Temporal lobe (tissue), 2 donors: Measurements from ENCODE around the genes IL5RA and SETMAR.

DNA sequence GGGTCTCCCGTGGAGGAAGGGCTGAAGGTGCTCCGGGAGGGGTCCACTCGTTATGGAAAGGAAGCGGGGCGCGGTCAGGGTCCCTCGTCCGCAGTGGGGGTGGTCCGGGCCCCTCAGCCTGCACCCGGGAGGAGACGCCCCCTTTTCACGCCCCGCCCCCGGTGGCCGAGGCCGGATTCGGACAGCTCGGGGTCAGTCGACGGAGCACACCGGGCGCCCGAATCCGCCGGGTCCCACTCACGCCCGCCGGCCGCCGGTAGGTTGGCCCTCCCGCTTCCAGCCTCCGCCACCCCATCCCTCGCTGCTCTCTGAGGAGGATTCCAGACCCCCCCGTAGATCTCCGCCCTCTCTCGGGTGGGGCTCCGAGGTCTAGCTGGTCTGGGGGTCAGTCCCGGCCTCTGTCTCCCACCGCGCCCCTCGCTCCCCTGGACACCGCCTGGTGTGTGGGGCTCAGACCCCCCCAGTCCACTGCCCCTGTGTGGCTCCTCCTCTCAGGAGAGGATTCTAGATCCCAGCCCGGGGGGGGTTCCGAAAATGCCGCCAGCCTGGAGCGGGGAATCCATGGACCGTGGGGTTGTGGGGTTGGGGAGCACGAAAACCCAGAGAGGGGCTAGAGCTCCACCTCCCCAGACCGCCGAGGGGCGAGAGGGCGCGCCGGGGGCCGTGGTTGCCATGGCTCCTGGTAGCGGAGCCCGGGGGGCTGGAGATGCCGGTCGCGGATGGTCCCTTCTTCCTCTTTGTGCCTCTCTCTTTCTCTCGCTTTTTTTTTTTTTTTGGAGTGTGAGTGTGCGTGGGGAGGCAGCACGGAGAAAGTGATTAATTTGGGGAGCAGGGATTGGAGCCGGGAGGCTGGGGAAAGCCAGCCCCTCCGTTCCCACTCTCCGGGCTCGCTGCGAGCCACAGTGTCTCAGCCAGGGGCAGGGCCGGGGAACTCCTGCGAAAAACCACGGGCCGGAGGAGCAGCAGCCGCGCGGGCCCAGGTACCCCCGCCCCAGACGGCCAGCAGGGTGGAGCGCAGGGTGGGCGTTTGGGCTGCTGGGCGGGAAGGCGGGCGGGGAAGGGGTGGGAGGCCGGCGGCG, 889 bp downstream of the CHL1 start:
- RAMPAGE, long total RNA, result start-site peak on the plus strand centred at position 29 of the sequence, 347 bp wide, 313 and 445 reads in 2 replicates; start-site peak on the plus strand centred at position 680 of the sequence, 33 bp wide, 47 and 64 reads in 2 replicates; start-site peak on the plus strand centred at position 849 of the sequence, 136 bp wide, 356 and 118 reads in 2 replicates

GRCh38 chr3:212452-212942, 15.9 kb downstream of the CHL1 start:
- RAMPAGE, long total RNA, result no peak

DNA sequence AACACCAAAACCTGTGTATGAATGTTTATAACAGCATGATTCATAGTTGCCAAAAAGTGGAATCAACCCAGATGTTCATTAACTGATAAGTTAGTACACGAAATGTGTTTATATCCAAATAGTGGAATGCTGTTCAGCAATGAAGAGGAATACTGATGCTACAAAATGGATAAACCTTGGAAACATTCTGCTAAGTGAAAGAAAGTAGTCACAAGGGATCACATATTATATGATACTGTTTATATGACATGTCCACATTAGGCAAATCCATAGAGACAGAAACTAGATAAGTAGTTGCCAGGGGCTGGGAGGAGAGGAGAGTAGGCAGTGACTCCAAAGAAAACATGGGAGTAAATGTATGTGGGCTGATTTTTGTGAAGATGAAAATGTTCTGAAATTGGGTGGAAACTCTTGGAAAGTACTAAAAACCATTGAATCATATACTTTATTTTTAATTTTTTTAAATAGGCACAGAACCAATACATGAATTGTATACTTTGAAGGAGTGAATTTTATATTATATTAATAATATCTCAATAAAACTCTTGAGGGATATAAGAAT, 123.5 kb downstream of the CNTN4 start:
- RAMPAGE, long total RNA, result no peak

GRCh38 chr3:2872924-2873225, 237.3 kb downstream of the IL5RA start:
- RAMPAGE, long total RNA, result no peak

DNA sequence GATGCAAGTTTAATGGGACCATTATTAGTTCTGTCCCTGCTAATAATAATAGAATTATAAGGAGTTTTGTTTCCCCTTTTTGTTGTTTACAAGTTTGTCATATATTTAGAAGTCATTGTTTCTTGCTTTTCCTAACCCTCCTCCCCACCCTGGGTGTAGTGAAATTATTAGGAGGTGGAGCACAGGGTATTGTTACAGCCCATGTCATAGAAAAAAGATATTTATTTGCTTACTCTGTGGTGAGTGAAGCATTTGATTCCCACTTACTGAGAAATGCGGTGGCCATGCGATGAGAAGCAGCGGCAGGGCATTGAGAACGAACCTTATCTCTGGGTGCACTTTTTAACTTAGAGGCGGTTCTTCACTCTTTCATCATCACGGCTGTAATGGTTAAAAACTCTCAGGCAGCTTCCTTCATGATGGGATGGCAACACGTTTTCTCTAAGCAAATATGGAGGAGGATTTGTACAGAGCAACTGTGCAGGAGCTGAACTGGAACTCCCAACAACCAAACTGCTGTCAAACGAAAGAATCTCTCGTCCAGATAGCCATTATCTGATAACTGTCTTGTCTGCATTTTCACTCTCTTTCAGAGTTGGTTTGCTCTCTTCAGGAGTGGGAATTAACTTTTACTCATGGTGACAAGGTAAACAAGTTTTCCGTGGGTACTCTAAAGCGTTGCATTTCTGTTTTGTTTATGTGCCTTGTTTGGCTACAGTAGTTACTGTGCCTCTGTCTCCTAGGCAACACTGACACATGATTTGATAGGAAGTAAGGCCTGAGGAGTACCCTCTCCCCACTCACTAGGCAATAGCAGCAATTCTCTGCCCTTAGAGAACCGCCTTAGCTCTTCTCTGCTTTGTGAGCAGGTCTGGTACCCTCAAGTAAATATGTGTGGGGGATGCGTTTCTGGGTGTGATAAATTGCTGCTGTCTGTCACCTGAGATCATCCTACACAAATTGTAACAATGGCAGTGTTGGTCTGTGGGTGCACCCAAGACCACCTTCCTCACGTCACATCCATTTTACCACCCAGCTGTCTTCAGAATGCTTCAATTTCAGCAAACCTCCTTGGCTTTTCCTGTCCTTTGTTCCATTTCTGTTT, at the start of gene IL5RA:
TSS of gene IL5RA (minus strand) at position 697 of the 1,105 bp plus-strand sequence.
- RAMPAGE, long total RNA, result no peak

- RAMPAGE, long total RNA, result no peak
Measured at GRCh38 chr3:3802014-3802636, 2.9 kb downstream of the LRRN1 start.

- RAMPAGE, long total RNA, result no peak
Measured at GRCh38 chr3:4302937-4304172, at the start of gene SETMAR. SETMAR (plus strand) TSS chr3:4303369.

DNA sequence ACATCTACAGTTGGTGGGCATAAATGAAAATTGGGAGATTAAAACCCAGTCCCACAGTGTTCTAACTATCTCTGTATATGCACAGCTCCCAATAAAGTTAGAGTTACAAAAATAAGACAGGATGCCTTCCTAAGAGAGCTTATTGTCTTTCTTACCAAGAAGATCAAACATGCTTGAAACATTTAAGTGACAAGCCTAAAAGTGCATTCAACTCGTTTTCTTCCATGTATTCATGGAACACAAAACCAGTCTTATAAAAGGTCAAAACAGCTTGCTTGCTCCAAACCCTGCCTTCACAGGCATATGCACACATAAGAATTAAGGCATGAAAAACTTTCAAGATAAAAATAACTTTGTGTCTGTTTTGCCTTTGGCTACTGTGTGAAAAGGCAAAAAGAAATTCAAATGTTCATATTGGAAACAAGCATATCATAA, 3.3 kb downstream of the SETMAR start:
- RAMPAGE, long total RNA, result no peak

DNA sequence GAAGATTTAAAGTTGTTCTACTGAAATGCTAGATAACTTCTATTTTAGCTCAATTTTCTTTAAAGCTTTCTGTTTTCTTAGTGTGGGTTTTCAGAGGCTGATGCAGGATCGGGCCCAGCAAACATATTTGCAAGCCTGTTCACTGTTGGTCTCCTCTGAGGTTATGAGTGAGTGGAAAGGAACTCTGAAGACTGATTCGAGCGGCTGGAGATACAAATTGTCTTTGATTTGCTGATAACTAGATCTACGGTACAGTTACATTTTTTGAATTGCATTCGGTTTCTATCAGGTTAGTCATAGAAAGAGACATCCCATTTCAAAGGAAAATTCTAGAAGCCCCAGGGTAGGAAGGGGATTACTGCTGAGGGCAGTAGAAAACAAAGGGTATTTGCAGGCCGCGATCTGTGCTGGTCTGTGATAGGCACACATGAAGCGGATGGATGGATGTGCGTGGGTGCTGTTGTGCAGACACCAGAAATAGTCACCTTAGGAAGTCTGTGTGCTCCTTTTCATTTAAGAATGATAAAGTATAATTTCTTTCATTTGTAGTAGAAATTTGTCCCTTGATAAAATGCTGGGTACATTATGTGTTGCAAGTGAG, 228.4 kb downstream of the ITPR1 start:
- RAMPAGE, long total RNA, result no peak

GRCh38 chr3:4750032-4750700, 229.1 kb upstream of the BHLHE40 start:
- RAMPAGE, long total RNA, result no peak

GRCh38 chr3:4776295-4776953, 202.8 kb upstream of the BHLHE40 start:
- RAMPAGE, long total RNA, result no peak

- RAMPAGE, long total RNA, result no peak
Measured at GRCh38 chr3:4826825-4827670, 152.2 kb upstream of the BHLHE40 start.

DNA sequence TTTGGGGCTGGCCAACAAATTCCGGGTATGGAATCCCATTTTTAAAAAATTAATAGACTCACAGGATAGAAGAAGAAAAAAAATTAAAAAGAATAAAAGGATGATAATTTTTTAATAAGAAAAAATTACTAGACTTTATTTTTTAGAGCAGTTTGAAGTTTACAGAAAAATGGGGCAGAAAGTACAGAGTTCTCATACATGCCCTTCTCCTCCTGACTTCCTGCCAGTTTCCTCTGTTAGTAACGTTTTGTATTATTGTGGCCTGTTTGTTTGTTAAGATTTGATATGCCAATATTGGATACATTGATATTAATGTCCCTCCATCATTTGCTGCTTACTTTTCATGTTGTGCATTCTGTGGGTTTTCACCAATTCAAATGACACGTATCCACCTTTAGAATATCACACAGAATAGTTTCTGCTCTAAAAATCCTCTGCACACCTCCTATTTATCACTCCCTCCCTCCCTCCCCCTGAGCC, 149.8 kb upstream of the BHLHE40 start:
- RAMPAGE, long total RNA, result no peak

GRCh38 chr3:4831624-4831948, 147.7 kb upstream of the BHLHE40 start:
- RAMPAGE, long total RNA, result no peak

- RAMPAGE, long total RNA, result no peak
Measured at GRCh38 chr3:4901773-4902081, 77.5 kb upstream of the BHLHE40 start.

- RAMPAGE, long total RNA, result no peak
Measured at GRCh38 chr3:4902082-4902626, 77.1 kb upstream of the BHLHE40 start.

- RAMPAGE, long total RNA, result no peak
Measured at GRCh38 chr3:4965908-4966614, 13.2 kb upstream of the BHLHE40 start.

DNA sequence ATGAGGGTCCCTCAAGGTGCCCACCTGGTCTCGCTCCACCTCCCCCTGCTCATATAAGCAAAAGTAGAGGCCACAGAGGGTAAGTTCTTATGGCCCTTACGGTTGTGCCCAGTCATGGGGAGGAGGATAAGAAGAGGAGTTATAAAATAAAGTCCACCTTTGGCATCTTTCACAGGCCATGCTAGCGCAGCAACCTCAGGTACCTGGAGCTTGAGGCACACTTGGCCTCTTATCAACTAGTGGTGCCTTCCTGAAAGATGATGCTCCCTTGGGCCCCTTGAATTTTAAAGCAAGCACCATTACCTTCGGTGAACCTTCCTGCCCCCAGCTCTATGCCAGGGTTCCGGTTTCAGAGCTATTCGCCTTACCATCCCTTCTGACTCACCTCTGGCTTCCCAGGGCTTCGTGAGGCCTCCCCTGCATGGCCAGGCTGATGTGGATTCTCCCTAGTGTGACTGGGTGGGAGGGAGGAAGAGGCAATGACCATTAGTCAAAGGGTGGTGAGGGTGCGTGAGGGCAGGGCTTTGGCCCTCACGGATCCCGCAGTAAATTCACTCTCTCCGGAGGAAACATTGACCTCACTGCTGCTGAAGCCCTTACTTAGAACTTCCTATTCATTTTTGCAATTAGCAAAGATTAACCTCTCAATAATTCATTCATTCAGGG, 16.2 kb downstream of the BHLHE40 start:
- RAMPAGE, long total RNA, result no peak

DNA sequence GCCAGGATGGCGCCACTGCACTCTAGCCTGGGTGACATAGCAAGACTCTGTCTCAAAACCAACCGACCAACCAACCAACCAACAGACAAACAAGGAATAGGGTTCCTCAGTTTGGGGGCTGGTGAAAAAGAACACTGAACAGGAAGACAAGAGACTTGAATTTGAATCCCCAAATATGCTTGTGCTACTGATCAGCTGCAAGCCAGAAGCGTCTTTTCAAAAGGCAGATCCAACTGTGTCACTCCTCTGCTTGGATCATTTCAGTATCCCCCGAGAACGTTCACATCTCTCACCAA, 60.0 kb downstream of the BHLHE40 start:
- RAMPAGE, long total RNA, result no peak

DNA sequence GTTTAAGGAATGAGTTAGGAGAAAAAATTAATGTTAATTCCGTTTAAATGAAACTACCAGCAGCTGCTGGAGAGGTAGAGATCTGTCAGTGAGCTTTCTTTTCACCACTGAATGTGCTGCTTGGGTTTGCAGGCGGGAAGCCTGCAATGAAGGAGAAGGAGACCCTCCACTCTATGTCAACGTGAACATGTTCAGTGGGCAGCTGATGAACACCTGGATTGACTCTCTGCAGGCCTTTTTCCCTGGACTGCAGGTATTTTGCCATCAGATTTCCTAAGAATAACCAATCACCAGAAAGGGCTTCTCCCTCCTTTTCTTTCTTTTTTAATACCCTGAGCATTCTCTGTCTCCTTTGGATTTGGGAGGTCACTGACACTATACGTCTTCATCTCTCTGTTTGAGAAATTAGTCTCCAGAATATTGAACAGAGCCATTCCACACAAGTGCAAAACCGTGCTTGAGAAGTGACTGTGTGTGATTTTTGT, 19.6 kb downstream of the EDEM1 start:
- RAMPAGE, long total RNA, result no peak